ENCODE measurements around the gene TBATA.

- PRO-cap, result unidirectional peak, plus-strand start at chr10:69846129
CAGE:
- cytosol, long polyA plus RNA, result no peak
- long polyA plus RNA, result no peak
- nucleus, long polyA plus RNA, result no peak
These were observed 44.3 kb downstream of the COL13A1 start for GRCh38 chr10:69845903-69846533.

- PRO-cap, result no peak
CAGE:
- cytosol, long polyA plus RNA, result no peak
- long polyA plus RNA, result no peak
- nucleus, long polyA plus RNA, result no peak
These were observed 96.7 kb downstream of the COL13A1 start for GRCh38 chr10:69898309-69899001.

DNA sequence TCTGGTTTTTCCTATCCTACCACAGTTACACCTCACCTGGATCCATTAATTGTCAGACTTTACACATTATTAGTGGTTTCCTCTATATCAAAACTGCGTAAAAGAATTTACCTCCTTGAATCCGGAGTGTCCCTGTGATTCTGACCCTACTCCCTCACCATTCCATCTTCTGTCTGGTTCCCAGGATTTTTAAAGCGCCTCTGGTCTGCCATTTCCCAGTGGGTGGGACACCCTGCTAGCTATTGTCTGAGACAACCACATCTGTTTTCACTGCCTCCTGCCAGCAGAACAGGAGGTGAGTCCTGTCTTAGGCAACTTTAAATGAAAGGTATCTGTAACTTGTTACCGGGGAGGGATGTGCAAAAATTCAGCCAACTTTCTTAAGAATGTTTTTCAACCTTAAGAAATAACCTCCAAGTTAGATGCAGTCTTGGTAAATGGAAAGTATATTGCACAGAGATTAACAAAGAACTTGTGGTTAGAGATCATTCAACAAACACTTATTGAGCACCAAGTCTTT, 2.3 kb downstream of the MACROH2A2 start:
- PRO-cap, result no peak
CAGE:
- cytosol, long polyA plus RNA, result no peak
- long polyA plus RNA, result no peak
- nucleus, long polyA plus RNA, result no peak

DNA sequence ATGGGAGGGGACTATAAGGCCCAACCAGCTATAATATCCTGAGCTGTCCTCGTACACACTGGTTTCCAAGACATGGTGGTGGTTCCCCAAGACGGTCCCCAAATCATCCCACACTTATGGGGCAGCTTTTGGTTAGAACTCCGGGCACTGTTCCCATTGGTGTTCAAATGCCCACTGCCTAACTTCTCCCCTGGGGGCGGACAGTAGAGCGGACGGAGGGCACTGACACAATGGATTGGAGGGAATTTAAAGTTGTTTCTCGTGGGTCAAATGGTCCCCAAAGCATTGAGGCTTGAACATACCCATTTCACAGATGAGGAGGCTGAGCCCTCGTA, 6.1 kb downstream of the AIFM2 start:
- PRO-cap, result no peak
CAGE:
- cytosol, long polyA plus RNA, result no peak
- long polyA plus RNA, result no peak
- nucleus, long polyA plus RNA, result no peak

- PRO-cap, result no peak
CAGE:
- cytosol, long polyA plus RNA, result no peak
- long polyA plus RNA, result no peak
- nucleus, long polyA plus RNA, result no peak
These were observed 15.8 kb downstream of the PPA1 start for GRCh38 chr10:70217355-70217993.

DNA sequence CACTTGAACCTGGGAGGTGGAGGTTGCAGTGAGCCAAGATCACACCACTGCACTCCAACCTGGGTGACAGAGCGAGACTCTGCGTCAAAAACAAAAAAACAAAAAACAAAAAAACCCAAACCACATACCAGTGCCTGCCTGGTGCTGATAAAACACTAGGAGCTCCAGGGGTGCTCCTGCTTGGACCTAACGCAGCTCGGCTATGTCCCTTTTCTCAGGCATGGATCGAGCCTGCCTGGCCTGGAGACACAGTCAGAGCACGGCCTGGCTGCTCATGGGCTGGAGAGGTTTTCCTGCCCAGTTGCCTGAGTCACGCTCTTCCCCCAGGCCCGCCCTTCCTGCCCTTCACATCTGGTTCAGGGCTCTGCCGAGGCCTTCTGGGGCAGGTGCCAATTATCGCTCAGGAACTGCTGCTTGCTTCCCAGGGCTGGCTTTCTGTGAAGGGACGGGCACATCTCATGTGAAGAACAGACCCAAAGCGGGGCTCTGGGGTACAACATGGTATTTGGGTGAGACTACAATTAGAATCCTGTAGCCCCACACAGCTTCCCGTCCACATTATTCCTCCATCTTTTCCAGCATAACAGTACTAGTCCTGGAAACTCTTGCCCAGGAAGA, 12.7 kb upstream of the NPFFR1 start:
- PRO-cap, result no peak
CAGE:
- cytosol, long polyA plus RNA, result no peak
- long polyA plus RNA, result no peak
- nucleus, long polyA plus RNA, result no peak

DNA sequence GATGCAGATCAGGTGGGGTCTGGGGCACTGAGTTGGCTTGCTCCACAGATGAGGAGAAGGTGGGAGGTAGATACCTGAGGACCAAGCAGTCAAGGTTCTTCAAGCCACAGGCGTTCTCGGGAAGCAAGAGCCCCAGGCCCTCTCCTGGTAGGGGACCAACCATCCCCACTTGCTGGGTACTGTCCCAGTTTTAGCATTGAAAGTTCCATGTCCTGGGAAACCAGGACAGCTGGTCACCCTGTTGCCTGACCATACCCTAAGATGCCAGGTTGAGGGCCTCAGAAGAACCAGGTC, 16.2 kb upstream of the NPFFR1 start:
- PRO-cap, result no peak
CAGE:
- cytosol, long polyA plus RNA, result no peak
- long polyA plus RNA, result no peak
- nucleus, long polyA plus RNA, result no peak

GRCh38 chr10:70432787-70433241, 8.7 kb downstream of the NODAL start:
- PRO-cap, result no peak
CAGE:
- cytosol, long polyA plus RNA, result no peak
- long polyA plus RNA, result no peak
- nucleus, long polyA plus RNA, result no peak

- PRO-cap, result no peak
CAGE:
- cytosol, long polyA plus RNA, result no peak
- long polyA plus RNA, result no peak
- nucleus, long polyA plus RNA, result no peak
These were observed 17.8 kb upstream of the NODAL start for GRCh38 chr10:70459324-70459603.

DNA sequence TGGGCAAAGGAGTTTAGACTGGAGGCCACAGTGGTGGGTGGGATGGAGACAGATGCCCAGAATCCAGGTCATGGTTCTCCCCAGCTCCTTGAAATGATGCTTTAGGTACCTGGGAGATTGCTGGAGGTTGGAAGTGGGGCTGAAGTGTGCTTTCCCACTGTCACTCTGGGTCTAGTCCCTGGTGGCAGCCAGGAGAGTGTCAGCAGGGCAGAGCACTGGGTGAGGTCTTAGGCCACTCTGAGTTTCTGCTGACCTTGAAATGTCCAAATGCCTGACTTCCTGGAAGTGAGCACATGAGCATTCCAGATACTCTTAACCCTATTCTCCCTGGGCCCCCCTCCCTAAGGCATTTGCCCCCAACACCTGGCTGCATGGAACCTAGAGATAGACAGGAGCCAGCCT, 31.6 kb downstream of the PALD1 start:
- PRO-cap, result no peak
CAGE:
- cytosol, long polyA plus RNA, result no peak
- long polyA plus RNA, result no peak
- nucleus, long polyA plus RNA, result no peak

DNA sequence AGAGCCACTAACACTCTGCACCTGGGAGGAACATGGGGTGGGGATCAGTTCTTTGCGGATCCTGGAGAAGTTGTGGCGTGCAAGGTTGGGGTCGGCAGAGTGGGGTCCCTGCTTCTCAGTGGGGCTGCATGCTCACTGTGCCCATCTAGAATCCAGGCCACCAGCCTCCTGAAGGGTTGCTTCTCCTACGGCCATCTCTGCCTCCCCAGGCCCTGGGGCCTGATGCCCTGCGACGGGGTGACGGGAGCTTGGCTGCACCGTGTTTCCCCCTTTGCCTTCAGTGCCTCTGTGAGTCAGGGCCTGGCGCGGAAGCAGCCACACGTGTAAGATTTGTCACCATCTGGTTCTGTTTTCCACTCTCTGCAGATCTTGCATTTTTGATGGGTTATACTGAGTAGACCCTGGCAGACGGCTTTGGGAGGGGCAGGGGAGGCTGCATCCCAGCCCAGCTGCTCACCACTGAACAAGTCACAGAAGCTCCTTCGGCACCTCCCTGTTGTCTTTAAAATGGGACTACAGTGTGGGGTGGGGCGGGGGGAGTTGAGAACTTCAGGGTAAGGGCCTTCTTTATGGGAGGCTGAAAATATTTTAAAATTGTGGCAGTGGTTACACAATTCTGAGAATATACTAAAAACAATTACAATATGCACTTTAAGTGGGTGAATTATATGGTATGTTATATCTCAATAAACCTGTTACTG, 7.3 kb downstream of the ADAMTS14 start:
- PRO-cap, result no peak
CAGE:
- cytosol, long polyA plus RNA, result no peak
- long polyA plus RNA, result no peak
- nucleus, long polyA plus RNA, result no peak

DNA sequence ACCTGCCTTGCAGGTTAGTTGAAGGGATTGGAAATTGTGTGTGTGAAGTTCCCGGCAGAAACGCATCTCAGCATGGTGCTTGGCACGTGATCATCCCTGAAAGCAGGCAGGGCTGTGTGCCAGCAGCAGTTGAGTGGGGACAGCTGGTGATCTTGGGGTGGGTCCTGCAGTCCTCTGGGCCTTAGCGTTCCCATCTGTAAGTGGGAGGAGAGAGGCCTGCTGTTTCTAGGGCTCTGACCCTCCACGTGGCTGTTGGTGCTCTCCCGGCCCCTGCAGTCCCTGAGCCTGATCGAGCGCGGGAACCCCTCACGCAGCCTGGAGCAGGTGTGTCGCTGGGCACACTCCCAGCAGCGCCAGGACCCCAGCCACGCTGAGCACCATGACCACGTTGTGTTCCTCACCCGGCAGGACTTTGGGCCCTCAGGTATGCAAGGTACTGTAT, 55.3 kb downstream of the TBATA start:
- PRO-cap, result no peak
CAGE:
- cytosol, long polyA plus RNA, result no peak
- long polyA plus RNA, result no peak
- nucleus, long polyA plus RNA, result no peak

- PRO-cap, result no peak
CAGE:
- cytosol, long polyA plus RNA, result no peak
- long polyA plus RNA, result no peak
- nucleus, long polyA plus RNA, result no peak
These were observed at the start of gene TBATA for GRCh38 chr10:70785081-70785541. TSS of gene TBATA (minus strand) at chr10:70785377.

DNA sequence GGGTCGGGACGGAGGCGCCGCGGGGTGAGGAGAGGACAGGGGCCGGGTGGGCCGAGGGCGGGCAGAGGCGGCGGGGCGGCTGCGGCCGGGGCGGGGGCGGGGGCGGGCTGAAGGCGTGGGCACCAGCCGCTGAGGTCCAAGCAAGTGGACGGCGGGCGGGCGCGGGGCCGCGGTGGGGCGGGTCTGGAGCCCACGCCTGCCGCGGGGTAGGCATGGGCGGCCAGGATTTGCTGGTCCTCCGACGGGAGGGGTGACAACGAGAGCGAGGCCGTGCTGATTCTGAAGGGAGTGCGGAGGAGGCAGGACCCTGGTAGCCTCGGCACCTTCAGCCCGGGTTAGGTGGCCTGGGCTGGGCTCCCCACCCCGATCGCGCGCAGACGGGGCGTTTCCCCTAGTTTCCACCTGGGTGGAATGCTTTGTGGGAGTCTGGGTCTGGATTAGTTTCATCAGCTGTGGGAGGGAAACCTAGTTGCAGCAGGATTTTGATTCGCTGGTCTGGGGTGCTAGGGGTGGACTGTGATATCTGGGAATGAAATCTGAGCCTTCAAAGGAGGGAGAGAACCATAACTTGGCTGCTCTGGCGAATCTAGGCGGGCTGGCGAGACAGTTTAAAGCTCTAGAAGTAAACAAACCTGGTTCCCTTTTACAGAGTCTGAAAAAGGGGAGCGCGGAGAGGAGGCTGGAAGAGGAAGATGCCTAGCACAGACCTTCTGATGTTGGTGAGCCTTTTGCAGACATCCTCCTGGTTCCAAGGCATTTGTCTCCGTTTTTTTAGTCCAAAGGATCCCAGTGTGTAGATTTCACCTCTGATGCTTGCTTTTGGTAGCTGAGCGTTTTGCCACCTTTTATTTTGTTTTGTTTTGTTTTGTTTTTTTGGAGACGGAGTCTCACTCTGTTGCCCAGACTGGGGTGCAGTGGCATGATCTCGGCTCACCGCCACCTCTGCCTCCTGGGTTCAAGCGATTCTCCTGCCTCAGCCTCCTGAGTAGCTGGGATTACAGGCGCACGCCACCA, 721 bp downstream of the SGPL1 start:
- PRO-cap, result bidirectional peak, plus-strand start at position 192 of the sequence, minus-strand start at position 147 of the sequence
CAGE:
- cytosol, long polyA plus RNA, result no peak
- long polyA plus RNA, result no peak
- nucleus, long polyA plus RNA, result no peak

- PRO-cap, result no peak
CAGE:
- cytosol, long polyA plus RNA, result no peak
- long polyA plus RNA, result no peak
- nucleus, long polyA plus RNA, result no peak
These were observed 1.8 kb downstream of the PCBD1 start for GRCh38 chr10:70886449-70886996.

- PRO-cap, result no peak
CAGE:
- cytosol, long polyA plus RNA, result no peak
- long polyA plus RNA, result no peak
- nucleus, long polyA plus RNA, result no peak
These were observed 1.7 kb downstream of the UNC5B start for GRCh38 chr10:71213772-71214811.

DNA sequence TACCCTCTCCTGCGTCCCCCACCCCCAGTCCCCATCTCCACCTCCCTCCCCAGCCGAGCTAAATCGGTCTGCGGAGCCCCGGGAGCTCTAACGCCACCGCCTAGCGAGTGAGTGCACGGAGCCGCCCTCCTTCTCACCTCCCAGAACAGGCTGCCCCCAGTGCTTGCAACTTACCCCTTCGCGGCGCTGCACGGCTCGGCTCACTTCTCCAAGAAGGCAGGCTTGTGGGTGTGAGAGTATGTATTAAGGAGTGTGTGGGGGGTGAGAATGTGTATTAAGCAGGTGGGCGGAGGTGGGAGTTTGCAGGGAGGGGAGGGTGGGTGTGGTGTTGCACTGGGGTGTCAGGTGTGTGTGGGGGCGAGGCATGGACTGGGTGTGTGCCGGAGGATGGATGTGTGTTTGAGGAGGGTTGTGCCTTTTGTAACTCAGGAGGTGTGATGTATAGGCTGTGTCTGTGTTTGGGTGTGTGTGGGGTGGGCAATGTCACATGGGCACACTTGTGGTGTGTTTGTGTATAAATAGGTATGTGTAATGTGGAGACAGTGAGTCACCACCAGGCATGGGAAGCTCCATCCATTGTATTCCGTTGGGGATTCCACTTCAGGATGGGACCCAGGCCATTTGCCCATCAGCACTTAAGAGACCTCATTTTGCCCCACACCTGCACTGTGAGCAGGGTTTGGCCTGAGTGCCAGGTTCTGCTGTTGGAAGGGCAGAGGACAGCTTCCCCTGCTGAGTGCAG, 5.6 kb downstream of the UNC5B start:
- PRO-cap, result no peak
CAGE:
- cytosol, long polyA plus RNA, result no peak
- long polyA plus RNA, result no peak
- nucleus, long polyA plus RNA, result no peak

DNA sequence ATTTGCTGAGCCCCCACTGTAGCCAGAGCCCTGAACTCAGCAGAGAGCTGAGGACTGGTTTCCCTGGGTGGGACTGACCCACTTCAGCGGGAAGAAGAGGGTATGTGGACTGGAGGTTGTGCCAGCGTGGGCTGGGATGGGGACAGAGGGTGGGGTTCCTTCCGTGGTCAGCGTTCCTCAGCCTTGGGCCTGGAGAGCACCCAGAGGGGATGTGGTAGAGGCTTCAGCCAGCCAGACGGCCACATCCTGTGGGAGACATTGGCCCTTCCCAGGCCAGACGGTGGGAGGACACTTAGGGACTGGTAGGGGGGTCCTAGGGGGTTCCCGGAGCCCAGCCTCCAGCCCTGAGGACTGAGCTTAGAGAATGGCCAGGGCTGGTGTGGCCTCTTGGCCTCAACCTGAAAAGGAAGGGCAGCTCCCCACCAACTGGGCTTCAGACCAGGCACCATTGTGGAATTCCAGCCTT, 23.0 kb downstream of the UNC5B start:
- PRO-cap, result no peak
CAGE:
- cytosol, long polyA plus RNA, result no peak
- long polyA plus RNA, result no peak
- nucleus, long polyA plus RNA, result no peak

DNA sequence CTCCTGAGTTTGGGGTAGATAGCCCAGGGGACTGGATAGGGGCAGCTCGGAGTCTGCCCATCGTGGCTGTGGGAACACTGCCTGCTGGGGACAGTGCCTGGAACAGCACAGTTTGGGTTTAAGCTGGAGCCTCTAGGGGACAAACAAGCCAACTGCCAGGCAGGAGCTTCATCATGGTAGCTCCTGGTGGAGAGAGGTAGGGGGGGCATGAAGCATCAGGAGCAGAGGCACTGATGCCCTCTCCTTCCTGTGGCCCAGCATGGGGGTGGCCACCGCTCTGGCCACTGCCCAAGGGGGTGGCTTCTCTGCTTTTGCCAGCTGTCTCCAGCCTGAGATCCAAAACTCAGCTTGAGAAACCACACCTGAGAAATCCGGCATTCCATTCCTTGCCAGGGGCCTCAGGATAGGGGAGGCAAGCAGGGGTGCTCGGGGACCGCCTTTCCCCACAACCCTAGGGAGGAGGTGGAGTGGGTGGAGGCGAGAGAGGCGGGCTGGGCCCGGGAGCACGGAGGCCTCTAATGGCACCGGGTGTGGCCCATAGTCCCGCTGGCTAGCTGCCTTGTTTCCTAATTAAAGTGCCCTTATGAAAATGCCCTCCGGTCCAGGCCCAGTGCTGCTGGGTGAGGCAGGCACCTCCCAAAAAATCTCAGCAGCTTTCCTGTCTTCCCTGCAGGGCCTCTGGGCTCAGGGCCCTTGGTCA, 47.6 kb downstream of the UNC5B start:
- PRO-cap, result no peak
CAGE:
- cytosol, long polyA plus RNA, result no peak
- long polyA plus RNA, result no peak
- nucleus, long polyA plus RNA, result no peak

DNA sequence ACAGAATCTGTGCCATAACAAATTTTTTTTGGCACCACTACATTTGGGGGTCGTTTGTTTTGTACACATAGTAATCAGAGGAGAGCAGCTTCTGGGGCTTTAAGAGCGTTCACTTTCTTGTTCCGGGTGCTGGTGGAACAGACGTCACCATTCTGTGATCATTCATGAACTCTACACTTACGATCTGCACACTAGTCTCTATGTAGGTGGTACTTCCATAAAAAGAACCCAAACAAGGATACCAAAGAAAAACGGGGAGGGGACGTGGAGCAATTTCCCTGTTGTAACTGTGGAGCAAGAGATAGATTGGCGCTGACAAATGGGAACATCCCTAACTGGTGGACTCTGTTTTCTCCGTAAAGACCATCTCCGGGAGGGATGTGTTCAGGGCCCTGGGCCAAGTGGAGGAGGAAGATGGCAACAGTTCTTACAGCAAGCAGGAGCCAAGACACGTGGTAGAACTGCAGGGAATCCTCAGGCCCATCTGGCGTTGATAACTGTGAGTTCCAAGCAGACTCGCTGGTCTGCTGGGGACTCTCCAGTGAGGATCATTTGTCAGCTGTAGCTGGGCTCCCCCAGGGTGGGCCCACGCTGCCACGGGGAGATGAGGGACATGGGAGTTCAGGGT, 5.8 kb upstream of the SLC29A3 start:
- PRO-cap, result no peak
CAGE:
- cytosol, long polyA plus RNA, result no peak
- long polyA plus RNA, result no peak
- nucleus, long polyA plus RNA, result no peak